A375 (cell line): ENCODE measurements around a stretch of chr19.

DNA sequence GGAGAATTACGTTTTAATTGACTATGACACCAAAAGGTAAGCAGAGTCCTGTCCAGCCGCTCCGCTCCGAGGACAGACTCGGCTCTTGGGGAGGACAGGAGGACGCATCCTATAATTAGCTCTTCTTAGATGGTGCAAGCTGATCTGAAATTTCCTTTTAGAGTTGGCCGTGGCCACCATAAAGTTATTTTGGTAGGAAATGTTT, 22.1 kb downstream of the DOT1L start:
- RAMPAGE, long total RNA, result no peak

DNA sequence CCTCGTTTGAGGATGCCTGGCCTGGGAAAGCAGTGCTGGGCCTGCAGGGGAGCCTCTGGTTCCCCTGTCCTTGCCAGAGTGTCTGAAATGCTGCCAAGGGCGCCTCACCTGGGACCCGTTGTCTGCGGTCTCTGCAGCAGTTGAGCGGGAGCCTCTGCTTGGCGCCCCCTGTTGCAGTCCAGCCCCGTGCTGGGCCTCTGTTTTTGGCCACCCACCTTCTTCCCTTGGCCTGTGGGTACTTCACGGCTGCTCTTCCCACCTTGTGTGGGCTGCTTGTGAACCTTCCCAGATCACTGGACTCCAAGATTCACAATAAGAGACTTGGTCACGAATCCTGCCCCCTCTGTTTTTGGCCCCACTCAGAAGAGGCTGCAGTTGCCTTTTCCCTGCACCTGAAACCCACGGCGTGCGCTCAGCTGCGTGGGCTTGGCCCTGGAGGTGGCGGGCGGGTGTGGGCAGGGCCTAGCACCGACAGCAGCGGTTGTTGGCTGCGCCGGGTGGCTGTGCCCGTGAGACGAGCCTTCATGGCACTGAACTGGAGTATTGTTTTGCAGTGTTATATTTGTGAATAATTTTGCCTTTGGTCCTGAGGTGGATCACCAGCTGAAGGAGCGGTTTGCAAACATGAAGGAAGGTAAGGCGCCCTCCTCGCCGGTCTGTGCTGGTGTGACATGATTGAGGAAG, 33.8 kb downstream of the PLEKHJ1 start:
- RAMPAGE, long total RNA, result no peak

GRCh38 chr19:2213196-2214128, 22.7 kb downstream of the PLEKHJ1 start:
- RAMPAGE, long total RNA, result no peak

DNA sequence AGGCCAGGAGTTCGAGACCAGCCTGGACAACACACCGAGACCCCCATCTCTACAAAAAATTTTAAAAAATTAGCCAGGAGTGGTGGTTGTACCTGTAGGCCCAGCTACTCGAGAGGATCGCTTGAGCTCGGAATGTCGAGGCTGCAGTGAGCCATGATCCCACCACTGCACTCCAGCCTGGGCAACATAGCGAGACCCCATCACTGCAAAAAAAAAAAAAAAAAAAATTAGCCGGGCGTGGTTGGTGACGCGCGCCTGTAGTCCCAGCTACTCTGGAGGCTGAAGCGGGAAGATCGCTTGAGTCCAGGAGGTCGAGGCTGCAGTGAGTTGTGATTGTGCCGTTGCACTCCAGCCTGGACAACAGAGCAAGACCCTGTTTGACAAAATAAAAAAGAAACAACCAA, 581 bp downstream of the SF3A2 start:
- RAMPAGE, long total RNA, result no peak

DNA sequence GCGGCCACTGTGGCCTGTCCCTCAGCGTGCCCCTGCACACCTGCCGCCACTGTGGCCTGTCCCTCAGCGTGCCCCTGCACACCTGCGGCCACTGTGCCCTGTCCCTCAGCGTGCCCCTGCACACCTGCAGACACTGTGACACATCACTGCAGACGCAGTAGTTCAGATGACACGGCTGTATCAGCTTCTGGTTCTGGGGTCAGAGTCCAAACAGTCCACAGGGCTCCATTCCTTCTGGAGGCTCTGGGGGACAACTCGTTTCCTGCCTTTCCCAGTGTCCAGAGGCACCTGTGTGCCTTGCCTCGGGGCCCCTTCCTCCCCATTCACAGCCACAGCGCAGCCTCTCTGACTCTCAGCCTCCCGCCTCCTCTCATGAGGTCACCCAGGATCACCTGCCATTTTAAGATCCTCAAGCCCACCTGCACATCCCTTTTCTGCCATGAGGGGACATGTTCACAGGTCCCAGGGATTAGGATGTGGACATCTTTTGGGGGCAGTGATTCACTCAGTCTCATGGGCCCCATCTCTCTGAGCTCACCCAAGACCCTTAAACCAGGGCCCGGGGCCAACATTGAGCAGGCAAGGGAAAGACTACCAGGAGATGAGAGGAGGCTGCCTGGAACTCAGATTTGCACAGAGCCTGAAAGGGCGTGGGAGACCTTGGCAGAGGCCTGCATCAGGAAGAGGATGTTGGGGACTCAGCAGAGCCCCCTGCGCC, 5.6 kb downstream of the SF3A2 start:
- RAMPAGE, long total RNA, result no peak

DNA sequence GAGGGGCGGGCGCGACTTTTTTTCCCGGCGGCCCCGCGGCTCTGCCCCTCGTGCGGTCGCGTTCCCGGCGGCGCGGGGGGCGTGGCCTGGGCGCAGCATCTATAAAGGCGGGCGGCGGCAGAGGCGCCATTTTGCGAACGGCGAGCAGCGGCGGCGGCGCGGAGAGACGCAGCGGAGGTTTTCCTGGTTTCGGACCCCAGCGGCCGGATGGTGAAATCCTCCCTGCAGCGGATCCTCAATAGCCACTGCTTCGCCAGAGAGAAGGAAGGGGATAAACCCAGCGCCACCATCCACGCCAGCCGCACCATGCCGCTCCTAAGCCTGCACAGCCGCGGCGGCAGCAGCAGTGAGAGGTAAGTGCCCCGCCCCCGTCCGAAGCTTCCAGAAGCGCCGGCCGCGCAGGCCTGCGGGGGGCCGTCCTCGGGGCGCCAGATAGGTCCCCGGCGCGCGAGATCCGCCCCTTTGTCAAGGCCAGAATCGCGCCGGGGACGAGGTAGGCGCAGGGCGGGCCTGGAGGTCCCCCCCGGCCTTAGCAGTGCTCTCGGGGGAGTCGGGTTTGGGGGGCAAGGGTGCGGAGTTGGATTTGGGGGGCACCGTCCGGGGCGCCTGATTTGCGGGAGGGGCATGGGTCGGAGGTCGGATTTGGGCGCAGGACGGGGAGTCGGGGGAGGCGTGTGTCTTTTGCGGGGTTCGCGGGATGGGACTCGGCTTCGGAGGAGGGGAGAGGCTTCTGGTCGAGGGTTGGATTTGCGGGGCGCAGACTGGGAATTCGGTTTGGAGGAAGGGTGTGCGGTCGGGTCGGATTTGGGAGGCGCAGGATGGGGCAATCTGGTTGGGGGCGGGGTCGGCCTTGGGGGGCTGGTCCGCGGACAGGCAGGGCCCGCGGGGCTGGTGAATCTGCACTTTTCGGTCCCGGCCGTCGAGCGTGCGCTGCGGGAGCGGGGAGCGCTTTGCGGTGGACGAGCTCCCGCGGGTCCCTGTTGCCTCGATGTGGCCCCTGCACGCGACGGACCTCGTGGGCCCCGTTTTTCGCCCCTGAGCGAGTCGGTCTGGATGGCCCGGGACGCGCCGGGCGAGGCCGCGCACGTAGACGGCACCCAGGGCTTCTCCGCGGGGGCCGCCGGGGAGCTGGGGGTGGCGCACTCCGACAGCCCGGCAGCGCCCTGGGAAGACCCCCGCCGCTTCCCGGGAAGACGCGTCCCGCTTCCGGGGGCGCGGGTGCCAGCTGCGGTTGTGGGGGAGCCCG, 12.2 kb downstream of the PEAK3 start:
- RAMPAGE, long total RNA, result no peak

DNA sequence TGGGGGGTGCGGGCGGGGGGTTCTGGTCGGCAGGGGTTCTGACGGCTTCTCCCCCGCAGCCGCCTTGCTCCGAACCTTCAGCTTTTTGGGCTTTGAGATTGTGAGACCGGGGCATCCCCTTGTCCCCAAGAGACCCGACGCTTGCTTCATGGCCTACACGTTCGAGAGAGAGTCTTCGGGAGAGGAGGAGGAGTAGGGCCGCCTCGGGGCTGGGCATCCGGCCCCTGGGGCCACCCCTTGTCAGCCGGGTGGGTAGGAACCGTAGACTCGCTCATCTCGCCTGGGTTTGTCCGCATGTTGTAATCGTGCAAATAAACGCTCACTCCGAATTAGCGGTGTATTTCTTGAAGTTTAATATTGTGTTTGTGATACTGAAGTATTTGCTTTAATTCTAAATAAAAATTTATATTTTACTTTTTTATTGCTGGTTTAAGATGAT, 9.0 kb downstream of the PEAK3 start:
- RAMPAGE, long total RNA, result no peak

DNA sequence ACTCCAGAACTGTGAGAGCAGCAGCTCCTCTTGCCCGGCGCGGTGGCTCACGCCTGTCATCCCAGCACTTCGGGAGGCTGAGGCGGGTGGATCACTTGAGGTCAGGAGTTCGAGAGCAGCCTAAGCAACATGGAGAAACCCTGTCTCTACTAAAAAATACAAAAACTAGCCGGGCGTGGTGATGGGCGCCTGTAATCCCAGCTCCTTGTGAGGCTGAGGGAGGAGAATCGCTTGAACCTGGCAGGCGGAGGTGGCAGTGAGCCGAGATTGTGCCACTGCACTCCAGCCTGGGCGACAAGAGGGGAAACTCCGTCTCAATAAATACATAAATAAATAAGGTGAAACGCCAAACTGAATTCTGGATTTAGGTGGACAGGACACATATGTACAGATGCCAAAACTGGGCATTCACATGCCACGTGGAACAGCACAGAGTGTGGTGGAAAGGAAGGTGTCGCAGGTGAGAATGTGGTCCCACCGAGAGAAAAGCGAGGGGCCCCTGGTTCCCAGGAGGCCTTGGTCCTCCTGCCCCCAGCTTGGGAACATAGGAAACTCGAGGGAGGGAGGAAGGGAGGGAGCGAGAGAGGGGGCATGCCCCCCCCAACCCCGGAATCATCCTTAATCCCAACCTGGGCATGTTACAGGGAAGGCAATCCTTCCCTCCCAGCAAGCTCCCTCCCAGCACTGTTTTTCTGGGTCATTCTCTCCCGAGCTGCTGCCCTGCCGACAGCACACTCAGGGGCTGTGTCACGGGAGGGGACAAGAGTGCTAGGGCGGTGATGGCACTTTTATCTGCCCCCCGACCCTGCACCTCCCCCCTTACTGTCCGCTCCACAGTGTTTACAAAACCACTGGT, 12.3 kb downstream of the LINGO3 start:
- RAMPAGE, long total RNA, result no peak

DNA sequence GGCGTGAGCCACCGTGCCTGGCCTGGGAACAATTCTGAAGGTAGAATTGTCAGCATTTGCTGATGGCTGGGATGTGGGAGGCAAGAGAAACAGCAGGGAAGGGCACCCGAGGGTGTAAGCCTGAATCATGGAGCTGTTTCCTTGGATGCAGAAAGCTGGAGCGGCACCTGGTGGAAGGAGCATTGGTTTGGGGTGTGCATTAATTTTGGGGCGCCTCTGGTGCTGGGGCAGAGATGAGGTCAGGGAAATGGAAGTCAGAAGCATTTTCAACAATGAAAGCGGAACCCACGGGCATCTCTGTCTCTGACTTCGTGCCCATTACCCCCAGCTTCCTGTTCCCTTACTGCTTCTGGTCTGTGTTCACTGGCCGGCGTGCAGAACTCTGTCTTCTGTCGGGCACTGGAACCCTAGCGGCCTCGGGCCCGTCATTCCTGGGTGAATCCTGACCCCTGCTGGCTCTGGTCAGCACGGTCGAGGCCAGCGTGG, 7.8 kb upstream of the LINGO3 start:
- RAMPAGE, long total RNA, result no peak

GRCh38 chr19:2329130-2329453, 608 bp downstream of the SPPL2B start:
- RAMPAGE, long total RNA, result no peak

- RAMPAGE, long total RNA, result no peak
These were observed 27.5 kb downstream of the TMPRSS9 start for GRCh38 chr19:2387449-2388167.

- RAMPAGE, long total RNA, result no peak
These were observed 24.1 kb downstream of the TIMM13 start for GRCh38 chr19:2403324-2403679.

- RAMPAGE, long total RNA, result no peak
These were observed 9.5 kb downstream of the TIMM13 start for GRCh38 chr19:2417618-2418461.

- RAMPAGE, long total RNA, result no peak
These were observed 1.1 kb downstream of the GADD45B start for GRCh38 chr19:2476984-2477433.

GRCh38 chr19:2524763-2525678, 49.1 kb downstream of the GADD45B start:
- RAMPAGE, long total RNA, result no peak

DNA sequence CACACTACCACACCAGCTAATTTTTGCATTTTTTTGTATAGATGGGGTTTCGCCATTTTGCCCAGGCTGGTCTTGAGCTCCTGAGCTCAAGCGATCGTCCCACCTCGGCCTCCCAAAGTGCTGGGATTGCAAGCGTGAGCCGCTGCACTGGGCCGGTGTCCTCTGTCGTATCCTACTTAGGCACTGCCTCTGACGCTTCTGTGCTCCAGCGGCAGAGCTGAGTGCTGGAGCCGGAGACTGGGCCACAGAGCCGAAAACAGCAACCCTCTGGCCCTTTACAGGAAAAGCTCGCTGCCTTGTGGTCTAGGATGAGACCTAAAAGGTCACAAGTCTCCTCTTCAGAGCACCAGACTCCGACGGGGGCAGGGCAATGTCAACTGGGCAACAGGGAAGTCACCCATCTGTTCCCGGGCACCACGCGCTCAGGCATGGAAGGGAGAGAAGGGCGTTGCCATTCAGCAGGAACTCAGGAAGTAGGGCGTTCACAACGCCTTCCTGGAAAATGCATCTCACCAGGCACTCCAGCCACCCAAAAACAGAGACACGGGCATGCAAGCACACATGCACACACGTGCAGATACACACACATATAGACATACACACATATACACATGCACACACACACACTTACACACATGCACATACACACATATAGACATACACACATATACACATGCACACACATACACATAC, 91.7 kb downstream of the GADD45B start:
- RAMPAGE, long total RNA, result no peak

DNA sequence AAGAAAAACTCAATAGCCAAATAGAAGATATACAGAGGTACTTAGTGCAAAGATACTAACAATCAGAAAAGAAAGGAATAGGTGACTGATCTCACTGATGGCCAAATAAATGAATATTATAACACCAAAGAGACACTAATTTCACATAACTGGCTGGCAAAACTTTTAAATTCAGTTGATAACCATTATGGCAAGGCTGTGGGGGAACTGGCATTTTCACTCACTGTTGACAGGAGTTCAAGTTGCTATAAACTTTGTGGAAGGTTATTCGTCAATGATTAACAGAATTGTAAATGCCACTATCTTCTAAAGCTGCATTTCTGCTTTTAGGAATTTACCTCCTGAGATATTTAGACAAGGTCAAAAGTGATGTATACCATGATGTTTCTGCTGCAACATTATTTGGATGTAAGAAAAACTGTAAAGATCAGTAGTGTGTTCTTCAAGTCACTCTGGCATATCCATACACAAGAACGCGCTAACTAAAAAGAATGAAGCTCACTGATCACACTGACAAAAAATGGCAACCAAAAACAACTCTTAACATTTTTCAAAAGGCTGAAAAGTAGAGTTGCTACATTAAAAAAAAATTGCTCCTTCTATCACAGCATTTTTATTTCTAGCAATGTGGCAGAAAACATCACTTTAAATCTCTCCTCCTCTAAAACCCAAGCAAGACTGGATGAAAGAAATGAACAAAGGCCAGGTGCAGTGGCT, 110.6 kb downstream of the GNG7 start:
- RAMPAGE, long total RNA, result no peak

- RAMPAGE, long total RNA, result no peak
These were observed 67.9 kb downstream of the GNG7 start for GRCh38 chr19:2634128-2635391.

GRCh38 chr19:2668131-2668764, 34.2 kb downstream of the GNG7 start:
- RAMPAGE, long total RNA, result no peak

DNA sequence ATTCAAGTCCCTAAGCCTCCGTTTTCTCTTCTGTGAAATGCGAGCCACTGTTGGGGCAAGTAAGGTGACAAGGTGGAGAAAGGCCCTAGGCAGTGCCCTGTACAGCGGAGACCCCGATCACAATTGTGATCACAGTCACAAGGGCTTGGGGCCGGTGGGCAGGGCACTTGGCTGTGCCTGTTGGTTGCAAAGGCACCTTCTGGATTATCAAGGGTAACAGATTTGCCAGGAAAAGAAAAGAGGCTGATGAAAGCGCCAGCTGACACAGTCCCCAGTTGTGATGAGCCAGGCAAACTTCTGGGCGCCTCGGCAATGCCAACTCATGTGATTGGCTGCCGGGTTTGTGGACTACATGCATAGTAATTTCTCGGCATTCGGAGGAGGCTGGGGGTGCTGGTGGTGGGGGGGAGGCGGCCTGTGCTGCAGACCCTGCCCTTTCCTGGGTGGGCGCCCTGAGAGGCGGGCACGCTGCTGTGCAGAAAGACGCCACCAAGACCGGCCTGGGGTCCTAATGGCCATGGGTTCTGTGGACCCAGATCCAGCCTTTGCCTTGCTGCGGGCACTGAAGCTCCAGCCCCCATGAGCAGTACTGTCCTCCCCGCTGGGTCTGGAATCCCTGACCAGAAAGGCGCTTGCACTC, 1.3 kb downstream of the DIRAS1 start:
- RAMPAGE, long total RNA, result no peak